ENCODE data around the gene CC2D1B.

- PRO-cap, 2 experiments: no peak in any of the 2 experiments
Measured at GRCh38 chr1:50906549-50907459, 53.3 kb downstream of the FAF1 start.

DNA sequence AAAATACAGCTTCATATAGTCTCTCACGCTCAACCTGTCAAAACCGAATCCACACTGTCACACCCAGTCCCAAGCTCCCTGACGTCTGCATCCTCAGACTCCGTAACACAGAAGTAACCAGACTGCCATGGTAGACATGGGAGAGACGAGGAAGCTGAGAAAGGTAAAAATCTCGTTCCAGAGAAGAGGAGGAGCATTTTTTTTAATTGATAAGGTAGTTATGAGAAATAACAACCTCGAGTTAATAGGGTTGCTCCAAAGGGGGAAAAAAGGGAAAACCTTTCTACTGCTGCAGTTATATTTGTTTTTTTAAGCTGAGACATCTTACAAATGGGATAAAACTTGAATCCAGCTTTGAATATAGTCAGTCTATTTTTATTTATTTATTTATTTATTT lies 572 bp upstream of the FAF1 start:
- PRO-cap, 2 experiments: no peak in any of the 2 experiments

DNA sequence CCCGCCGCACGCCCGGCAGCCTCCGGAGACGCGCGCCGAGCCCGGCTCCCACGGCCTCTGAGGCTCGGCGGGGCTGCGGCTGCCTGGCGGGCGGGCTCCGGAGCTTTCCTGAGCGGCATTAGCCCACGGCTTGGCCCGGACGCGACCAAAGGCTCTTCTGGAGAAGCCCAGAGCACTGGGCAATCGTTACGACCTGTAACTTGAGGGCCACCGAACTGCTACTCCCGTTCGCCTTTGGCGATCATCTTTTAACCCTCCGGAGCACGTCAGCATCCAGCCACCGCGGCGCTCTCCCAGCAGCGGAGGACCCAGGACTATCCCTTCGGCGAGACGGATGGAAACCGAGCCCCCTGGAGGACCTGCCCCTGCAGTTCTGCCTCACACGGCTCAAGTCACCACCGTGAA lies 553 bp upstream of the CDKN2C start:
- PRO-cap, 2 experiments: peak in 1 of 2 experiments; most common minus-strand start position 223 of the sequence (in 1)

DNA sequence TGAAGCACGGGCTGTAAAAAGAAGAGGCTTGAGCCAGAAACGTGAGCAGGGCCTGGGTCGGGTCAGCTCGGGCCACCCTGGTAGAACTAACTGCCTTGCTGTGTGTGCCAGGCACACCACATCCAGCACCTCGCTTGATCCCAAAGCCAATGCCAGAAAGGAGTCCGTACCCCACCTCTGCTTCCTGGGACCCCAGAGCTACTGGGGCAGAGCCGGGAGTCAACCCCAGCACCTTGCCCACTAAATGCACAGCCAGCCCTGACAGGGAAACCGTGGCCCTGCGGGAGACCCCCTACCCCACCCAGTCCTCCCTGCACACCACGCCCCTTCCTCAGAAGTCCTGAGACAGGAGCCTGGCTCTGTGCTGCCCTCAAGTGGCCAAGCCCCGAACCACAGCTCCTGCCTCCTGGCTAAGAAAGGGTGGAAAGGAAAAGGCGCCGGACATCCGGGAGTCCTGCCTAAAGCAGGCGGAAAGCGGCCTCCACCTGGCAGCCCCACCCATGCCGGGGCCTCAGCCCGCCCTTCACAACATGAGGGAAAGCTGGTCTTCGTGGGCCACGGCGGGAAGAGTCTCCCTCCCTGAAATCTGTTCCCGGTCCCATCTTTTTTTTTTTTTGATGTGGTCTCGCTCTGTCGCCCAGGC lies 33.6 kb downstream of the TTC39A start:
- PRO-cap, 2 experiments: no peak in any of the 2 experiments

- PRO-cap, 2 experiments: no peak in any of the 2 experiments
Measured at GRCh38 chr1:51314840-51315412, 15.4 kb downstream of the TTC39A start.

- PRO-cap, 2 experiments: peak in 1 of 2 experiments; most common minus-strand start chr1:51648461 (in 1)
Measured at GRCh38 chr1:51648233-51648936, 31.5 kb downstream of the OSBPL9 start.

DNA sequence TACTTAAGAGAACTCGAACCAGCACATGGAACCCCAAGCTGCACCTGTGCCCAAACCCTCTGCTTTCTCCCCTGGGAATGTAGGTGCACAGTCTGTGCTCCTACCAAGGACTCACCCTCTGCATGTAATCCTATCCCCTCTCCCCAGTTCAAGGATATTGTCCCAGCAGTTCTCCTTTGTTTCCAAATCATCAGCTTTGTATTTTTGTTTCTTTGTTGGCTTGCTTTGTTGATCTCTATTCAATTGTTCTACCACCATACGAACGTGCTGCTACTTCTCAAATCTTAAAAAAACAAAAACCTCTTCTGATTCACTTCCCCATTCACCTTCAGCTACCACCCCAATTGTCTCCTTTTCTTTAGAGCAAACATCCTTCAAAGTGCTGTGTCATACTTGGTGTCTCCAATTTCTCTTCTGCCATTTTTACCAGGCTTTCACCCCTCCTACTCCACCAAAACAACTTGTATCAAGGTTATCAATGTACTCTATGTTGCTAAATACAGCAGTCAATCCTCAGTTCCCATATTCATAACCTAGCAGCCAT lies 26.7 kb downstream of the RAB3B start:
- PRO-cap, 2 experiments: no peak in any of the 2 experiments

DNA sequence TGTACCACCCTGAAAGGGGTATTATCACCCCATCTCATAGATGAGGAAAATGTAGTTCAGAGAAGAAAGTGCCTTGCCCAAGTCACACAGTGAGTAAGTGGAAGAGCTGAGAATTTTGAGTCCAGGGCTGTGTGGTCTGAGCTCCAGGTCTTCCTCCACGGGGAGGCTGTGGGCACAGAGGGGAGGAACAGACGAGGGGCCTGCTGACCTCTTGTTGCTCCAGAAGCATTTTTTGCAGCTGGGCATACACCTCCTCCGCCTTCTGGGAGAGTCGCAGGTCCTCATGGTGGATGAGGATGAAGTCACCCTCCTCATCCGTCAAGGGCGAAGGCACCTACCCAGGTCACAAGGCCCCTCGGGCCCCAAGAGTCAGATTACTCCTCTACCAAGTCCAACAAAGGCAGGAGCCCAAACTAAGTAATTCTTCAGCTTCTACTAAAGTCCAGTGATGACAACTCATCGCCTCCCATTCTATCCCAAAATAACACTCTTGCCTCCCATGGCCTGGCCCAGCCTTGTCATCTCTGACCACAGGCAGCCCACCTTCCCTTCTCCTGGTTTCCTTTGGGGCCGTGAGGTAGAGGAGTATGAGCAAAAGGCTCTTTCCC lies 9.1 kb downstream of the CC2D1B start:
- PRO-cap, 2 experiments: no peak in any of the 2 experiments

GRCh38 chr1:52365970-52366683 lies at the start of gene CC2D1B:
Gene CC2D1B (minus strand): TSS chr1:52366205.
- PRO-cap, 2 experiments: peak in 2 of 2 experiments; most common plus-strand start chr1:52366284 (in 2); most common minus-strand start chr1:52366150 (in 2)

DNA sequence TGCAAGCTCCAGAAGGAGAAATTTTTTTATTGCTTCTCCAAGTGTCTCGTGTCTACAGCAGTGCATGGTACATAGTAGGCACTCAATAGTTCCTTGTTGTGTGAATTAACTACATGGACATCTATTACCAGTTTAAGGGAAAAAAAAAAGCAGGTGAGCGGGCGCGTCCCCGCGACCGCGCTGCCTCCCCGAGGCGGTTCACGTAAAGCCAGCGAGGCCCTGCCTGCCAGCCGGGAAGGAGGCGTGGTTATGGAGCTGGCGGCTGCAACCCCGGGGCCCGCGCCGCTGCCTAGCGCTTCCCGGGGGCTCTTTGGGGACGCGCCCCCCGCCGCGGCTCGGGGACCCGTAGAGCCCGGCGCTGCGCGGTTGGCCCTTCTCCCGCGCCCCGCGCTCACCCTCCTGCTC lies 2.3 kb upstream of the CC2D1B start:
- PRO-cap, 2 experiments: peak in 2 of 2 experiments; most common plus-strand start position 250 of the sequence (in 2); most common minus-strand start position 199 of the sequence (in 1)

- PRO-cap, 2 experiments: no peak in any of the 2 experiments
Measured at GRCh38 chr1:52551910-52552544, 865 bp downstream of the TUT4 start.

- PRO-cap, 2 experiments: peak in 2 of 2 experiments; most common plus-strand start chr1:52553537 (in 1); most common minus-strand start chr1:52553447 (in 1)
Measured at GRCh38 chr1:52553323-52554022, 581 bp upstream of the TUT4 start.

DNA sequence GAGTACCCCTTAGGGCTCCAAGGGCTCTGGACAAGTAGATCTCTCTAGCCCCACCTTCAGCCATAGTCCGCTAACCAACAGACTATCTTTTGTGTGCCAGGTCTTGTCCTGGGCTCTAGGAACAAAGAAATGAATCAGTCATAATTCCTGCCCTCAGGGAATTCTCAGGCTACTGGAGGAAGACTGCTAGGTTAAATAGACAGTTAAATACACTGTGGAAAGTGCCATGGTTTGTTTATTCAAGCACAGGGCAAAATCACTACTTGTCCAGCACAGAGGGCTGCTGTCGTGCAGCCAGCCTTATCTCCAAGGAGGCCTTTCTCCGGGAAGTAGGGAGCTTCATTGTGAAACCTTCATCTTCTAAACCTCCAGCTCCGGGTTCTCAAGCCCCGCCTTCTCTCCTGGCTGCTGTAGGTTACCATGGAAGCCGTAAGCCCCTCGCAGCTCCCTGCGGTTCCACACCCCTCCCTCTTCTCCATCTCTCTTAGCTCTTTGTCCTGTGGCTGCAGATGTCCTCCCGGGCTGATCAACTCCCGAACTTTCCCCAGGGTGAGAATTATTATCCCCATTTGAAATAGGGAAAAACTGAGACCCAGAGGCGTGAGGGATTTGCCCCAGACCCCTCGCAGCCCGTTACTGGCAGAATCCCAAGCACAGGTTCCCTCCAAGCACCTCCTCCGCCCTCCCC lies 29.8 kb downstream of the SHISAL2A start:
- PRO-cap, 2 experiments: no peak in any of the 2 experiments

DNA sequence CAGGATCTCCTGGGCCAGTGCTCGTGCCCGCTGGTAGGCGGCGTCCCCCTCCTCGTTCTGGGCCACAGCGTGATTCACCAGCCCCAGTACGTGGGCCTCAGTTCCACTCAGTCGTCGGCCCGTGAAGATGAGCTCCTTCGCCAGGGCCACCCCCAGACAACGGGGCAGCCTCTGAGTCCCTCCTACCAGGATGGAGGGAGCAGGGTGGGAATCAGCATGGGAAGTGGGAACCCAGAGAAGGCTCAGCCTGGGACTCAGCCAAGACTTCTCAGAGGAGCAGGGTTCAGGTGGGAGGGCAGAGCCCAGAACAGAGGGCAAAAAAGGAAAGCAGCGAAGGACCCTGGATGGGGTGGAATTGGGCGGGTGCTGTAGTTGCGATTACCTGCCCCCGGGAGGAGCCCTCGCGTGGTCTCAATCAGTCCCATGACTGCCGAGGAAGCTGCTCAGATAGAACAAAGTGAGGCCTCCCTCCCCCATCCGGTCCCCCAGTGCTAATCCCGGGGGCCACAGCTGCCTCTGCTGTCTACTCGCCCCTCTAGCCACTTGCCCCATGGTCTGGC lies 16.8 kb downstream of the ECHDC2 start:
- PRO-cap, 2 experiments: no peak in any of the 2 experiments

DNA sequence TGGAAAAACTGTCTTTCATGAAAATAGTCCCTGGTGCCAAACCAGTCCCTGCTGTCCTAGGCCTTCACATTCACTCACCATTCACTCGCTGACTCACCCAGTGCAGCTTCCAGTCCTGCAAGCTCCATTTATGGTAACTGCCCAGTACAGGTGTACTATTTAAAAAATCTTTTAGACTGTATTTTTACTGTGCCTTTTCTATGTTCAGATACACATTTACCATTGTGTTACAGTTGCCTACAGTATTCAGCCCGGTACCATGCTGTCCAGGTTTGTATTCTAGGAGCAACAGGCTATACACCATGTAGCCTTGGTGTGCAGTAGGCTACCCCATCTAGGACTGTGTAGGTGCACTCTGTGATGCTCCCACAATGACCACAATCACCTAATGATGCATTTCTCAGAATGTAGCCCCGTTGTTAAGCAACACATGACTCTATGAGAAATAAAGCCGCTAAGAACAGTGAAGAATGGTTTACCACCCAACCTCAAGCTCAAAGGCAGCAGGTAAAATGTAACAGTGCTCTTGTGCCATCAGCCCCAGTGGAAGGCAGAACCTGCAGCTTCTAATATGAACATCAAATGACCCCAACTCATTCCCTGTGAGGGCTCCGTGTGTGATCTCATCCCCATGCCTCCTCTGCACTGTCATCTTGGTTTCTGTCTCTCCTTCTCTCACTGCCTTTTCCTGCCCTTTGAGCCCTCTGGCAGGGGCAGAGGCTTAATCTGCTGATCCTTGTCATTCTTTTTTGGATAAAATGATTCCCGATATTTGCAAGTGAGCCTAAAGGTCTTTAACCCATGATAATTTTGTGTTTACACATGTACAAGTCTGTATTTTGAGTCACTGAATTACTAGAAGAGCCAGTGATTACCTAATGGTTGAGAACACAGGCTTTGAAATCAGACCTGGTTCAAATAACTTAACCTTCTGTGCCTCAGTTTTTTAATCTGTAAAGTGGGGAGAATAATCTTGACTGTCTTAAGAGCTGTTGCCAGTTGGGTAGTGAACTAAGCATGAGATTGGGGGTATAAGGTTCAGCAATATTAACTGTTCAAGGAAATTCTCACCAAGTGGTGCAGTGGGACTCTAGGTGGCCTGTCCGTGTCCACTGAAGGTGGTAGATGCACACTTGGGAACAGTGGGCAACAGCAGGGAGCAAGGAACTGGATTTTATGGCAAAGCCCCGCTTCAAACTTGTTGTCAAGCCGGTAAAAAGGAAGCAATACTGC lies 2.0 kb downstream of the ECHDC2 start:
- PRO-cap, 2 experiments: no peak in any of the 2 experiments

DNA sequence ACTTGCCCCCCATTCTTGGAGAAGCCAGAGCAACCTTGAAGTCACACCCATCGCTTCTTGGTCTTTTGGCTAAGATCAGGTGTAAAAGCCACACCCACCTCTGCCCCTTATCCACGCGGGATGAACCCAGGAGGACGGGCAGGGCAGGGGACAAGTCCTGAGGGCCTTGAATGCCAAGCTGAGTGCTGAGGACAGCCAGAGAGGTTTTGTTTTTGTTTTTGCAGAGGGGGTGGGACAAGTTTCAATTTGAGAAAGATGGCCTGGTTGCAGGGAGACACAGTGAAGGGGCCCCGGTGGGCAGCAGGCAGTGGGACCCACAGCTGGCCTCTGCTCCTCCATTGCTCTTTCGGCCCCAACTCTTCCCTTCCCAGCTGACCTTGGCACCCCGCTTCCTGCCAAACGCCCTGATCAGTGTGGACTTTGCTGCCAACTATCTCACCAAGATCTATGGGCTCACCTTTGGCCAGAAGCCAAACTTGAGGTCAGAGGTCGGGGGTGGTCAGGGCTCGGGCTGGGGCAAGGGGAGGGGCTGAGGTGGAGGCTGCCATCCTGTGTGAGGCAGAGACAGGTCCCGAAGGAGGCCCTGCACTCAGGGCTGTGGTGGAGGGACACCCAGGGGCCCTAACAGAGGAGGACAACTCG lies 13.6 kb downstream of the PODN start:
- PRO-cap, 2 experiments: peak in 1 of 2 experiments; most common plus-strand start position 129 of the sequence (in 1)

DNA sequence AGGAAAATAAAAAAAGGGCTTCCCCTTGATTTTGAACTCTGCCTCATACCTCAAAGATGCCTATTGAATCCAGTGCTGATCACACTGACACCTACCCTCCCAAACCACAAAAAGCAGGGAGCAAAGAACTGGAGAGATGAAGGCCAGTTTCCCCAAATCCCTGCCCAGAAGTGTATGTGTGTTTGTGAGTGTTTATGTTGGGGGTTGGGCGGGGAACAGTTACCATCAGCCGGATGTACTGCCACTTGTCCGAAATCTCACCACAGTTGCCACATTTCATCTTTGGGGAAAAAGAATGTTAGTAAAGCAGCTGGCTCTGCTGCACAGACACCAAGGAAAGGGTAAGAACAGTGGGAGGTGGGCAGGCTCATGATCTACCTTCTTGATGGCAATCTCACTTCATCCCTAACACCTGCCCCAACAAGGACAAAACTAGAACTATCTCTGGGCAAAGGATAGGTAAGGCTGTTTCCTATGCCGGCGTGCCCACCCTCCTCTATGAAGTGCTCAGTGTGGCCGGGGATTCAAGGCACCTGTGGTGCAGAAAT lies 1.7 kb downstream of the CZIB start:
- PRO-cap, 2 experiments: no peak in any of the 2 experiments

GRCh38 chr1:53439303-53439810 lies 19.8 kb upstream of the DMRTB1 start:
- PRO-cap, 2 experiments: no peak in any of the 2 experiments

DNA sequence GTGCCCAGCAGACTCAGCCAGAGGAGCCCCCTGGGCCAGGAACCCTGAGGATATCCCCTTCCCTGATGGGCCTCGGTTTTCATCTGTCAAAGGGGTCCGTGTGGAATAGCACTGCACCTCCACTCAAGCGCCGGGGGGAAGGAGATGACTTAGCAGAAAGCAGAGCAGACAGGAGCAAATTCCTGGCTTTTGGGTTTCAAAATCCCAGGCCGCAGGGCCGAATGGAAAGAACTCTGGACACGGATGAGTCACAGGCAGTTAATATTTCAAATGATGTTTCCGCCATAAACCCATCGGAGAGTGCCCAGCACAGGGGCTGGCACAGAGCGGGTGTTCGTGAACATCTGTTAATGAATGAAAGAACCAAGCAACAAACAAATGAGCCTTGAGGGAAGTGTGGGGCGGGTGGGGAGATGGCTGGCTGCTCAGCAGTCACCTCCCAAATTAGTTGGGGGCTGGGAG lies 83.0 kb downstream of the DMRTB1 start:
- PRO-cap, 2 experiments: no peak in any of the 2 experiments

DNA sequence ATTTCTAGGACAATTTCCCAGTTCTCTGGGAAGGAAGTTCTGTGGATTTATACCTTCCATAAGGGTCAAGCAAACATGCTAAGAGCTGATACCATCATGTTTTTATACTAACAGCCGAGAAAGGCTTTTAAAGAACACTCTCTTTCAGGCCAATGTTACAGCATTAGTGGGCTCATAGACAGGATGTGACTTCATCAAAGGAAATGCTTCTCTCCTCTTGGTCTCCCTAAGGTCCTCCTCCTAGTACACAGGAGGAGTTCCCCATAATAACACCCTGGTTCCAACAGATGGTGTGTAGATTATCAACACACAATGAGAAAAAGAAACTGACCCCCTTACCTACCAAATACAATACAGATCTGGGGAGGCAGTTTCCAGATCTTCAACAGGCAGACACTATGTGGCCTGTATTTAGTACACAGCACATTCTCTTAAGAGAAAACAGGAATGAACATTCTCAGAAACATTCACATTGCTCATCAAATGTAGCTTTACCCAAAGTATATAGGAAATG lies 26.7 kb upstream of the GLIS1 start:
- PRO-cap, 2 experiments: peak in 1 of 2 experiments; most common plus-strand start position 243 of the sequence (in 1); most common minus-strand start position 185 of the sequence (in 1)